Choroid plexus epithelial cell (primary cell): ENCODE results near the genes ATF5, IZUMO2, NR1H2, ASPDH, KLK1 and LIM2.

DNA sequence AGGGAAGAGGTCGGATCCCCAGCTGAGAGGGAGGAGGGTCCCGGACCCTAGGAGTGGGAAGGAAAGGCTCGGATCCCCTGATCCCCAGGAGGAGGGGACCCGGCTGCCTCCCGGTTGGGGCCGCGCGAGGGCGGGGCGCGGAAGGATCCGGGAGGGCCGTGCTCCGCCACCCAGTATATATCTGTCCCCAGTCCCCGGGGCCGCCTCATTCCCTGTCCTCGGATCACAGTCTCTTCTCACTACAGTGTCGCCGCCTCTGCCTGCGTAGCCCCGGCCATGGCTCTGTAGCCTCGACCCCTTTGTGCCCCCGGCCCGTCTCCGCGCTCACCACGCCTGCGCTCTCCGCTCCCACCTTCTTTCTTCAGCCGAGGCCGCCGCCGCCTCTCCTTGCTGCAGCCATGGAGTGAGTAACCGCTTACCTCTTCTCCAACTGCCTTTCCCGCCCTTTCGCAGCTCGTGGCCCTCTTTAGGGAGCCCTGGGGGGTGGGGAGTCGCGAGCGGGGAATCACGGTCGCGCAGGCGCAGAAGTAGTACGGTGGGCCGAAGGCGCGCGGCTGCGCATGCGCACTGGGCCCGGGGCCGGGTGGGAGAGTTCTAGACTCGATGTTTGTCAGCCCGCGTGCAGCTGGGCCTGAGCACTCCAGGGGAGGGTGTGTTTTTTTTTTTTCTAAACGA lies at the start of gene ATF5:
ATF5 (plus strand) TSS at position 208 of the 675 bp plus-strand sequence.
- RRBS: 2% methylated on average over 20 of the region's 57 CpGs

- RRBS: no CpG with 5 or more reads among the region's 22 CpGs
These were observed 1.5 kb upstream of the NUP62 start for GRCh38 chr19:49930376-49931639.

GRCh38 chr19:49932998-49933677 lies 3.8 kb upstream of the NUP62 start:
- RRBS: no CpG with 5 or more reads among the region's 19 CpGs

DNA sequence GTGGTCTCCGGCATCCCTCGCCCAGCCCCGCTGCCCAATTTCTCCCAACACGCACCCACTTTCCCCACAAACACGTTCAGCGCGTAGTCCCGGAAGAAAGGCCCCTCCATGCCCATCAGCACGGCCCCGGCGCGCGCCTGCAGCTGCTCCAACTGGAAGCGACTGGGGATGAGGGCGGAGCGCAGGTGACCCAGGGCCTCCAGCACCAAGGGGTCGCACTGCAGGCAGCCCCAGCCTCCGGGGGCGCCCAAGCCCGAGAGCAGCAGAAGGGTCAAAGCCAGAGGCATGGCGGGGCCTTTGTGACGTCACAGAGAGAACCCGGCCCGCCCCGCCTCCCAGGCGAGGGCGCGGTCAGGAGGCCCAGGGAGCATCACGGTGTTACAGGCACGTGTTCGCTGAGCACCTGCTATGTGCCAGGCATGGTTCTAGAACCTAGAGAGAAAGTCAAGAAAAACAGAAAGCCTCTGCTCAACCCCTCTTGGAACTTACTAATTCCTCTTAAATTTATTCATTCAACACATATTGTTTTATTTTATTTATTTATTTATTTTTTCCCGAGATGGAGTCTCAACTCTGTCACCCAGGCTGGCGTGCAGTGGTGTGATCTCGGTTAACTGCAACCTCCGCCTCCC lies at the start of gene IZUMO2:
IZUMO2 (minus strand) TSS at position 374 of the 632 bp plus-strand sequence.
- RRBS: 14% methylated on average over 14 of the region's 35 CpGs

DNA sequence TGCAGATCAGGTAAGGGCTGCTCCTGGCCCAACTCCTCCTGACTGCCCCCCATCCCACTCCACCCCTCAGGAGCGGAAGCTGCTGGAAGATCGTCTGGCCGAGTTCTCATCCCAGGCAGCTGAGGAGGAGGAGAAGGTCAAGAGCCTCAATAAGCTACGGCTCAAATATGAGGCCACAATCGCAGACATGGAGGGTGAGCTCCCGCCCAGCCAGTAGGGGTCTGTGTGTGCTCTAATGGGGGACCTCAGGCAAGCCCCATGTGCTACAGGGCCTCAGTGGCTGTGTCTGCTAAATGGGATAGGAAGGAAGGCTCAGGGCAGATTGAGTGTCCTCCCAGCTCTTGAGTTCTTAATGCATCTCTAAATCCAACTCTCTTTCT lies 57.4 kb downstream of the KCNC3 start:
- RRBS: no CpG with 5 or more reads among the region's 6 CpGs

DNA sequence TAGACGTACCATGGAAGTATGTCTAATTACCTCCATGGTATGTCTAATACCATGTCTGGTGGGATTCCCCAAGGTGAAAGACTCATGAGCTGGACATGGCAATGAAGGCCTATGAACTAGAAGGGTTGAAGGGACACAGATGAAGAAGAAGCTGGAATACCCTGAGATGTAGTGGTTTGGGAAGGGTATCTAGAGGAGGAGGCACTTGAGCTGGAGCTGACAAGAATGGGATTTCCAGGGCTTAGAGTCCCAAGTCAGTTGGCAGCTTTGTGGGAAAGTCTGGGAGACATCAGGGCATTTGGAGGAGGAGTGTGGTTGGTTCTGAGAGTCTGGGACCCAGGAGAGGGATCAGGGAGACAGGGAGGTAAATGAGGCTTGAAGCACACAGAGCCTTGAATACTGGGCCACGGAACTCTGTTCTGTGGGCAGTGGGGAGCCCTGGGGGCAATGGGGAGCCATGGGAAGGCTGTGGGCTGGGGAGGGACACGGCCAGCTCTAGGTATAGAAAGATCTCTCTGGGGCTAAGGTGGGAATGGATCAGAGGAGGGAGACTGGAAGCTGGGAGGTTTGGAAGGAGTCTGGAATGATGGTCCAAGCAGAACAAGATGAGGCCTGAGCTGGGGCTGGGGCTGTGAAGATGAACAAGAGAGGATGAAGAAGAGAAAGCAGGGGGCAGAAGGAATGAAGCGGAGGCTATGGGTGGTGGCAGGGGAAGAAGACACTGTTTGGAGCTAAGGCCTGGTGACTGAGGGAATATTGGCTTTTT lies 24.4 kb downstream of the KCNC3 start:
- RRBS: no CpG with 5 or more reads among the region's 4 CpGs

- RRBS: 1% methylated on average over 10 of the region's 32 CpGs
These were observed at the start of gene NR1H2 for GRCh38 chr19:50375994-50376616. Gene NR1H2 (plus strand): TSS chr19:50376457.

- RRBS: no CpG with 5 or more reads among the region's 27 CpGs
These were observed 1.8 kb upstream of the MYBPC2 start for GRCh38 chr19:50430699-50431539.

DNA sequence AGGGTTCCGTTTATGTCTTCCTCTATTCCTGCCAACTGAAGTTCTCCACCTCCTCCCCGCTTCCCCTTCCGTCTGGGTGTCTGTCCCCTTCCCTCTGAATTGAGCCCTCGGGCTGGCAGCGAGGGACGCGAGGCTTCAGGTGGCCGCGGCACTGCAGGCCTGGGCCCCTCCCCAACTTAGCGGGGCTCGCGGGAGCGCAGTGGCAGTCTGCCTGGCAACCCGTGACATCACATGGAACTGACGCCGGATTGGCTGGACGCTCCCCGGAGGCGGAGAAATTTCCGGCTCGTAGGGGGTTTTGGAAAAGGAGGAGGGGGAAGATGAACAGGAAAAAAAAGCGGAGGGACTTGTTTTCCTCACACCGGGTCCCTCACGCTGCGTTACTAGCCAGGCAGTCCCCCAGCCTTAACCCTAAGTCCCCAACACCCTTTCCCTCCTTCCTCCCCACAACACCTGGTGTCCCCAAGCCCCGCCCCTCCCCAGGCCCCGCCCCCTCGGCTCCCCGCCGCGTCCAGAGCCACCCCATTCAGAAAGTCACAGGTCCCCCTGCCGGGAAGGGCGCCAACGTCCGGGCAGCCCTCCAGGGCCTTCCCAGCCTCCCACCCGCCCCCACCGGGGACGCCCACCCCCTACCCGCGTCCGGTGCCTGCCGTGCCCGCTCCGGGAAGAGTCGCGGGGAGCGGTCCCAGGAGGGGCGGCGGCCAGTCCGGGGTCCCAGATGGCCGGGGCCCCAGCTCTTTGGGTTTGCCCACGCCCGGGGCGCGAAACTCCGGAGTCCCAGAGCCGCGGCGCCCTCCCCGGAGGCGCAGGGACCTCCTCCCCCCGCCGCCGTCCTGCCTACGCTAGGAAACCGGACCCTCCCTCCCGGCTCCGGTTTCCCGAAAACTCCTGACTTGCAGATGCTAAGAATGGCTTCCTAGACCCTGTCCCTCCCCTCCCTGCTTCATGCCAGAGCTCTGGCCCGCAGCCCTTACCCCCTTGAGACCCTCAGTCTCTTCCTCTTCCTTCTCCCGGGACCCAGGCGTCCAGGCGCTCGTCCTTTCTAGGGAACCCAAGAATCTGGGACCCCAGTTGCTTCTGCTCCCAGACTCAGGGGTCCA lies 802 bp upstream of the MYBPC2 start:
- RRBS: 3% methylated on average over 21 of the region's 74 CpGs

DNA sequence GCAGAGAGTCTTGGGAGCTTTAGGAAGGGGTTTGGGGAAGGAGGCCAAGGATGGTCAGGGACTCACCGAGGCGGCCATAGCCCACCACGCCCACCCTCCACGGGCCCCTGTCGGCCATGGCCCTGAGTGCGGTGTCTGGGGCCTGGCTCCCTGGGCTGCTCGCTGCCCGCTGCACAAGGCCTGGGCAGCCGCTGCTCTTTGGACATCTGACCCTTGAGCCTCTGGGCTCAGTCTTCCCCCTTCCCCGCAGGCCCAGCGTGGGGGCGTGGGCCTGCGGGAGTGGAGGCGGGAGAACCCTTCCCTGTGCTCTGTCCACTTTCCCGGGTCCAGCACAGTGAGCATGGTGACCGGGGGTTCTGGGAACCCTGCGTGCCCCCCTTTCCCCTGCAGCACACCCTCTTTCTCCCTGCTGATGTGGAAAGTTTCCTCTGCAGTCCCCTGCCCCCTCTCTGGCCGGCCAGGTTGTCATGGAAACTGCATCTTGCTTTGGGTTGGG lies at the start of gene ASPDH:
ASPDH (minus strand) TSS at position 208 of the 496 bp plus-strand sequence.
- RRBS: no CpG with 5 or more reads among the region's 18 CpGs

- RRBS: no CpG with 5 or more reads among the region's 21 CpGs
These were observed 30.2 kb downstream of the C19orf81 start for GRCh38 chr19:50679249-50679958.

DNA sequence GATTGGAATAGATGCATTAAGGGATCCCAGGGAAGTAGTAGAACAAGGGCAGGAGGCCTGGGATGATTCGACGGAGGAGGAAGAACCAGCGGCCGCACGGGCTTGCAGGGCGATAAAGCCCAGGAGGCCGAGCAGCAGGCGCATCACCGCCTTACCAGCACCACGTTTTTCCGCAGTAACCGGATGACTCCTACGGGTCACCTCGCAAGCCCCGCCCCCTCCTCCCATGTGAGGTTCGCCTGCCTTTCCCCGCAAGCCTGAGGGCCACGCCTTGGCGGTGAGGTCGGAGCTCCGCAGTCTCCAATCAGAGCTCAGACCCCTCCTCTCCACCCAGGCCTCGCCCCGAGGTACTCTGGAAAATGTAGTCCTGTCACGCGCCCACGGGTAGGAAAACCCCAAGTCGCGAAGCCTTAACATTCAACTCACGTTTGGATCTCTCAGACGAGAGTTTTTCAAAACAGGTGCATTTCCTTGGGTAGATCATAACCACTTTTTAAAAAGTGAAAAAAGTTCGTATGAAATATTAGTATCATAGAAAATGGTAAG lies 5.2 kb downstream of the CLEC11A start:
- RRBS: no CpG with 5 or more reads among the region's 31 CpGs

DNA sequence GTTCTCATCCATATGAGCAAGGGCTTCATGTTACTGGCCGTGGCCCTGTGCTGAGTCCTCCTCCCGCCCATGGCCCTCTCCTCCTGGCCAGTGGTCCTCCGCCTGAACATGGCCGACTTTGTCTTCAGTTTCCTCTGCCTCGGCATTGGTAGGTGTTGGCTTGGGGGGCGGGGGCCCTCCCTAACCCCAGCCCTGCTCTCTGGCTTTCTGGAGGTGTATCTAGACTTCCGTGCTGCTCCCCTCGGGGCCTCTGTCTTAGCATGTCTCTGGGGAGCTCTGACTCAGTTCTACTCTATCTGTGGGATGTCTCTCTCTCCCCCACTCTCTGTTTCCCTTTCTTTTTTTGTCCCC lies 6.2 kb downstream of the KLK1 start:
- RRBS: no CpG with 5 or more reads among the region's 8 CpGs

DNA sequence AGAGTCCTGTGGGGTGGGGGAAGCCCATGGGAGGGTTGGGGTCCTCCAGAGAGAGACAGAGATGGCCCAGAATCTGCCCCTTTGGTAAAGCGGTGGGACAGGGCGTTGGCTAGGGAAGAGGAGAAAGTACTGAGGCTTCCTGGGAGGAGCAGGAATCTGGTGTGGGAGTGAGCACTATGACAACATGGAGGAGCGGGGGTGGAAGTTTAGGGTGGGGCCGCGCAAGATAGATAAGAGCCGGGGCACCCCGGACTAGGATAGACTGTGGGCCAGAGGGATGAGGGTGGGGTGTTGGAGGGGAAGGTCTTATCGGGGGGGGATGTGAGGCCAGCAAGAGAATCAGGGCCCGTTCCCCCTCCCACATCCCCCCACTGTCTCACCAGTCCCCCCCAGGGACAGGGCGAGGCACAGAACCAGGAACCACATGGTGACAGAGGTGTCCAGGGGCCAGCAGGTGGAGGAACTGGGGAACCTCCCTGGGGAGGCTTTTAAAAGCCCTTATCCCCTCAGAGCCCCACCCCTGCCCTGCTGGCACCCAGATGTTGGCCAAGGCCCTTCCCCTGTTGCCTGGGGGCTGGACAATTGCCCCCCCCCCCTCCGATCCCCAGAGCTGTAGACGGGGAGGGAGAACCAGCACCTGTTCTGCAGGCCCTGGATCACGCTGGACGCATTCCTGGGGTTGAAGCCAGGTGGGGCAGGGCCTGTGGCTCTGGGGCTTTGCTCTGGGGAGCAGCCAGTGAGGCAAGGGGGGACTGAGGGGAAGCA lies at the start of gene KLK1:
KLK1 (minus strand) TSS at position 465 of the 765 bp plus-strand sequence.
- RRBS: no CpG with 5 or more reads among the region's 14 CpGs

GRCh38 chr19:50826886-50827379 lies 3.3 kb upstream of the KLK1 start:
- RRBS: 72% methylated on average over 4 of the region's 36 CpGs

- RRBS: 2% methylated on average over 4 of the region's 41 CpGs
These were observed 1.9 kb downstream of the KLK4 start for GRCh38 chr19:50908937-50909973.

GRCh38 chr19:50912659-50913101 lies 1.5 kb upstream of the KLK4 start:
- RRBS: no CpG with 5 or more reads among the region's 25 CpGs

GRCh38 chr19:50968047-50969056 lies 1.0 kb downstream of the KLK6 start:
- RRBS: 47% methylated on average over 2 of the region's 23 CpGs

- RRBS: no CpG with 5 or more reads among the region's 17 CpGs
These were observed 581 bp downstream of the CLDND2 start for GRCh38 chr19:51368256-51368587.

GRCh38 chr19:51387799-51388278 lies at the start of gene LIM2:
Gene LIM2 (minus strand): TSS chr19:51387974.
- RRBS: no CpG with 5 or more reads among the region's 14 CpGs